ENCODE results near the gene CNOT6.

DNA sequence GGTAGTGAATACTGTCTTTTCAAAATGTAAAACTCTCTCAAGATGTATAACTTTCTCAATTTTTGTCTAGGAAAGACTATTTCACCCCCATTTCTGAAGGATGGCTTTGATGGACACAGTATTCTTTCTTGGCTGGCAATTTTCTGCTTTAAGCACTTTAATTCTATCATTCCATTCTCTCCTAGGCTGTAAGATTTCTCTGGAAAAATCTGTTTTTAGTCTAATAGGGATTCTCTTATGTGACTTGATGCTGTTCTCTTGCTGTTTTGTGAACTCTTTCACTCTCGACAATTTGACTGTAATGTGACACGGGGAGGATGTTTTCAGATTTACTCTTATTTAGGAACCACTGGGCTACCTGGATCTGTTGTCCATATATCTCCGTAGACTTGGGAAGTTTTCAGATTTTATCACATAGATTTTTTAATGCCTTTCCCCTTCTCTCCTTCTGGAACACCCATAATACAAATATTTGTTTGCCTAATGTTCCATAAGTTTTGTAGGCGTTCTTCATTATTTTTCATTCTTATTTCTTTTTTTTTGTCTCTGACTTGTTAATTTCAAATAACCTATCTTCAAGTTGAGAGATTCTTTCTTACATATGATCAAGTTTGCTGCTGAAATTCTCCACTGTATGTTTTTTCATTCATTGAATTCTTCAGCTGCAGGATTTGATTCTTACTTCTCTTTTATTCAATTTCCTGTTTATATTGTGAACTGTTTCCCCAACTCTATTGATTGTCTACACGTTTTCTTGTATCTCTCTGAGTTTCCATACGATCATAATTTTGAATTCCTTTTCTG is 71.3 kb downstream of the RNF130 start:
- PRO-cap = no peak
- RAMPAGE, long total RNA, 4 experiments = start-site peak on the minus strand in 1 of 4 experiments, centred at position 232 of the sequence, 8 reads per replicate

GRCh38 chr5:180070706-180071244 is 784 bp downstream of the RNF130 start:
- PRO-cap = bidirectional peak, plus-strand start at chr5:180071155, minus-strand start at chr5:180071188
- RAMPAGE, long total RNA, 4 experiments = no peak in any of the 4 experiments

DNA sequence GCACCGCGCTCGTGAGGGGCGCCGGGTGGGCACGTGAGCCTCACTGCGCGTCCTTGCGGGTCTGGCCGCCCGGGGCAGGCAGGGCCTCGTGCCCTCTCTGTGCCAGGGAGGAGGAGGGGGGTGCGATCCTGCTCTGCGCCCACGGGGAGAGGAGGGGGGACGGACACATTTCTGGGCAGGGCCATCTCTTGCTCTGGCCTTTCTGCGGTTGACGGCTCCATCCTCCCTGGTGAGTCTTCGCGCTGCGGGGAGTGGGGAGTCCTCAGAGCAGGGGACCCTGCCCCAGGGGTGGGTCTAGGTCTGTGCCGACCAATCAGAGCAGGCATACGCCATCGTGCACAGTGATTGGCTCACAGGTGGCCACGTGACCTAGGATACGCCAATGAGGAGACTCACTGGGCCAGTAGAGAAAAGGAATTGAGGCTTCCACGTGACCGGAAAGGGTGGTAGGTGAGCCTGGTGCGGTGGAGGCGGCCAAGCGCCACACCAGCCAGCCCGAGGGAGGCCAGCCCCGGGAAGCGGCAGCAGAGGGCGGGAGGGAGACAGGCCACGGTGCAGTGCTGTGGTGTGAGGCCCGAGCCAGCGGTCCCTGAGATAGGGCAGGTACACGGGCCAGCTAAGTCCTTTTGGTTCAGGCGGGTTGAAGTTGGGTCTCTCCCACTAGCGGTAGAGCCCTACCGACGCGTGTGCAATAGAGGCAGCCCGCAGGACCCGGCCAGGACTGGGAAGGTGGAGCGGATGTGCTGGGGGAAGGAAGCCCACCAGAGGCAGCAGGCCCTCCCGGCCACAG is 65.2 kb upstream of the RNF130 start:
- PRO-cap = no peak
- RAMPAGE, long total RNA, 4 experiments = no peak in any of the 4 experiments

GRCh38 chr5:180242457-180243430 is 33.7 kb upstream of the RASGEF1C start:
- PRO-cap = no peak
- RAMPAGE, long total RNA, 4 experiments = no peak in any of the 4 experiments

GRCh38 chr5:180389385-180390149 is 36.4 kb upstream of the GFPT2 start:
- PRO-cap = no peak
- RAMPAGE, long total RNA, 4 experiments = no peak in any of the 4 experiments

DNA sequence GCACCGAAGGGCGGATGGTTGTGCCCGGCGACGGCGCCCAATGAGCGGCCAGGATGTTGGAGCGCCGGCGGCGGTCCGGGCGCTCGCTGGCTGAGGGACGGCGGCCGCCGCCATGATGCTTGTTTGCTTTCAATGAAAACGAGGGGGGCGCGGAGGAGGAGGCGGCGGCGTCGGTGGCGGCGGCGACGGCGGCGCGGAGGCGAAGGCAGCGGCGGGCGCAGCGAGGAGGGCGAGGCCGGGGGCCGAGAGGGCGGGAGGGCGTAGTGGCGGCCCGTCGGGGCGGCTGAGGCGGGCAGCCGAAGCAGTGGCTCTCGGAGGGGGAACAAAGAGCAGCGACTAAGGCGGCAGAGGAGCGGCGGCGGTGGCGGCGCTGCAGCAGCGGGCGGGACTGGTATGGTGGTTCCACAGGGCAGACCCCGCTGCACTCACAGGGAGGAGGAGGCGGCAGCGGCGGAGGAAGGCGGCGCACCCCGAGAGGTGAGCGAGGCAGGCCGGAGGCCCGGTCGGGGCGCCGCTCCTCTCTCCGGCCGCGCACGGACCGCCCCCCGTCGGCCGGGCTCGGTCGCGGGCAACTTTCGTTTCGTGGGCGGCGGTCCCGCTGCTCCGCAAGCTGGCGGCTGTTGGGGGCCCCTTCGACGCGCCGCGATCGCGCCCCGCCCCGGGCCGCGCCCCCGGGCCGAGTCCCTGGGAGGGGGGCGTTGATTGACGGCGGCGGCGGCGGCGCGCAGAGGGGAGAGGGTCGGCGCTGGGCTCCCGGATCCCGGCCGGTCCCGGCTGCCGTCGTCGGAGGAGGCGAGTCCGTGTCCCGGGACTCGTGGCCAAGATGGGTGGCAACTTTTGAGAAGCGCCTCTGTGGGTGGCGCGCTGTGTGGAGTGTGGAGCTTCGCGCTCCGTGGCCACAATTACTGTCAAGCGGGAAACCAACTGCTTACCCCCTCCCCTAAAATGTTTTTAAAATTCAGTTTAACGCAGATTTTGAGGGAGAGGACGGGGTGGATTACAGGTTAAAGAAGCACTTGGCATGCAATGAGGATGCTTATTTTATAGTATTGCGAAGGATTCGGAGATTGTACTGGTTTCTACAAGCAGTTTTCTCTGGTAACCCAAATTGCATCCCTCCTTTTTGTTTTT is at the start of gene CNOT6:
CNOT6 (plus strand) TSS at position 93 of the 1,131 bp plus-strand sequence.
- PRO-cap = bidirectional peak, plus-strand start at position 170 of the sequence, minus-strand start outside the sequence; unidirectional peak, minus-strand start at position 648 of the sequence; unidirectional peak, minus-strand start at position 777 of the sequence
- RAMPAGE, long total RNA, 4 experiments = start-site peak on the plus strand in 1 of 4 experiments, centred at position 272 of the sequence, 27 reads per replicate

DNA sequence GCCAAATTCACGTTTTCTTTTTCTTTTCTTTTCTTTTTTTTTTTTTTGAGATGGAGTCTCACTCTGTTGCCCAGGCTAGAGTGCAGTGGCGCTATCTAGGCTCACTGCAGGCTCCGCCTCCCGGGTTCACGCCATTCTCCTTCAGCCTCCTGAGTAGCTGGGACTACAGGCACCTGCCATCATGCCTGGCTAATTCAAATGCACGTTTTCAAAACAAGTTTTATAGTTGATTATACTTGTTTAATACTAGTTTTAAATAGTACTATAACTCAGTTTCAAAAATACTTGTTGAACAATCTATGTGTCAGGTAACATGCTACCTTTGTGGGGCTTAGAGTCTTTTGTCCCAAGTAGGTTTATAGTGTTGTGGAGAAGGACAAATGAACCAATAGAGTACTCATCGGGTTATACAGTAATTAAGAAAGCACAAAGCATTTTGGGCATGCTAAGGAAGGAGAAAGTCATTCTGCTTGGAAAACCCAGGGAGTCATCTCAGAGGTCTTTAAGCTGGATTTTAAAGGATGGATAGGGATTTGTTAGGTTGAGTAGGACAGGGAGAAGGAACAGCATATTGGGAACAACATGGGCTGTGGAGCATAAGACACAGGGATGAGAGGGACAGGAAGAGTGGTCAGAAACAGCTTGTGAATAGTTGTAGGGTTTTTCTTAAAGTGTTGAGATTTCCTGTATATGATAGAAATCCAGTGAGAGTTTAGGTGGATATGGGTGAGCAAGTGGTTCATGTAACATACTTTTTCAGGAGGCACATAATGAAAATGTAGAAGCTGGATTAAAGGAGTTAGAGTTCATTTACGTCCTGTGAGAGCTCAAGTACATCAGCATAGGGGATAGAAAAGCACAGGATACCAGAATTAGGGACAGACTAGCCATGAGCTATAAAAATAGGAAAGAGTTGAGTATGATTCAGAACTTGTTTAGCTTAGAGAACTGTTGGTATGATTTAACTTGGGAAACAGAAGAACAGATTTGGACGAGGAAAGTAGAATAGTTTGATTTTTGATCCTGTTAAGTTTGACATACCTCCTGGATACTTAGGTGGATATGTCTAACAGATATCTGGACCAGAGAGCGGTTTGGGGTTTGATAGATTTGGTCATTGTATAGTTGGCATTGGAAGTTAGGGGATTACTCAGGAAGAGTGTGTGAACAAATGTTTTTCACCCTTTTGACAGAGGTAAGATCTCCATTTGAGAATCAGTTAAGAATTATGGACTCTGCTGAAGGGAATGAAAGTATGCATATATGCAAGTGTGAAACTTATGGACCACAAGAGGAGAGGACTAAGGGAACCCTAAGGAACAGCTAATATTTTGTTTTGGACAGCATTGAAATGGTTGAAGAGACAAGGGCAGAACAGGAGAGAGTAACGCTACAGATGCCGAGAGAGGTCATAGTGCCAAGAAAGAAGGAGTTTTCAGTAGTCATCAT is 6.8 kb downstream of the CNOT6 start:
- PRO-cap = no peak
- RAMPAGE, long total RNA, 4 experiments = start-site peak on the plus strand in 1 of 4 experiments, centred at position 1,061 of the sequence, 11 reads per replicate

GRCh38 chr5:180595432-180596189 is 4.3 kb upstream of the SCGB3A1 start:
- PRO-cap = no peak
- RAMPAGE, long total RNA, 4 experiments = no peak in any of the 4 experiments

DNA sequence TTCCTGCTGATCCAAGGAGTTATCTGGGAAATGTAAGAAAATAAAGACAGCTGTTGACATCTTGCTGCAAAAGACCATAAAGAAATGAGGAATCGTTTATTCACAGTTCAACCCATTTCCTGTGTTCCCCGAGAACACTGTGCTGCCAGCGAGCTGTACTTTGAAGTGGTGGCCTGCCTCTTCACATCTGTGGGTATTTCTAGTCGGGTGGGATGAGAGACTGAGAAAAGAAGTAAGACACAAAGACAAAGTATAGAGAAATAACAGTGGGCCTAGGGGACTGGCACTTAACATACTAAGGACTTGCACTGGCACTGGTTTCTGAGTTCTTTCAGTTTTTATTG is 40.0 kb upstream of the FLT4 start:
- PRO-cap = no peak
- RAMPAGE, long total RNA, 4 experiments = no peak in any of the 4 experiments

DNA sequence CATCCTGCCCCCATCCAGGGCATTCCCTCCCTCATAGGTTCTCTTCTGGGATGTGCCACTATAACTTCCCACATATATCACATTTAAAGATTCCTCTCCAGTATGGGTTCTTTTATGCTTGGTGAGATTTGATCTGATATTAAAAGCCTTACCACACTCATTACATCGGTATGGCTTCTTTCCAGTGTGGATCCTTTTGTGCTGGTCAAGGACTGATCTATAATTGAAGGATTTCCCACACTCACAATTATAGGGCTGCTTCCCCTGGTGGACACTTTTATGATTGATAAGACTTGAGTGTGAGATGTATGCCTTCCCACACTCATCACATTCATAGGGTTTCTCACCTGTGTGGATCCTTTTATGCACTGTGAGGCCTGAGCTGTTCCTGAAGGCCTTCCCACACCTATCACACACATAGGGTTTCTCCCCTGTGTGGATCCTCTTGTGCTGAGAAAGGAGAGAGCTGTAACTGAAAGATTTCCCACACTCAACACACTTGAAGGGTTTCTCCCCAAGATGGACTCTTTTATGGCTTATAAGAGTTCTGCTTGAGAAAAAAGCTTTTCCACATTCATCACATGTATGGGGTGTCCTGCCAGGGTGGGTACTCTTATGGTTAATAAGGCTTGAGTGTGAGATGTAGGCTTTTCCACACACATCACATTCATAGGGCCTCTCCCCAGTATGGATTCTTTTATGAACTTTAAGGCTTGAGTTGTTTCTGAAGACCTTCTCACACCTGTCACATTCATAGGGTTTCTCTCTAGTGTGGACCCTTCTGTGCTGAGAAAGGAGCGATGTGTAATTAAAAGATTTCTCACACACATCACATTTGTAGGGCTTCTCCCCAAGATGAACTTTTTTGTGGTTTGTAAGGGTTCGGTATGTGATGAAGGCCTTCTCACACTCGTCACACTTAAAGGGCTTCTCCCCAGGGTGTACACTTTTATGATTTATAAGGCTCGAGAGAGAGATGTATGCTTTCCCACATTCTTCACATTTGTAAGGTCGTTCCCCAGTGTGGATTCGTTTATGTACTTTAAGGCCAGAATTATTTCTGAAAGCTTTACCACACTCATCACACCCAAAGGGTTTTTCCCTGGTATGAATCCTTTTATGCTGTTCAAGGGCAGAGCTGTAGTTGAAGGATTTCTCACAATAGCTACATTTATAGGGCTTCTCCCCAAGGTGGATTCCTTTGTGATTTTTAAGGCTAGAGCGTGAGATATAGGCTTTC is 11.8 kb downstream of the ZFP62 start:
- PRO-cap = no peak
- RAMPAGE, long total RNA, 4 experiments = no peak in any of the 4 experiments

DNA sequence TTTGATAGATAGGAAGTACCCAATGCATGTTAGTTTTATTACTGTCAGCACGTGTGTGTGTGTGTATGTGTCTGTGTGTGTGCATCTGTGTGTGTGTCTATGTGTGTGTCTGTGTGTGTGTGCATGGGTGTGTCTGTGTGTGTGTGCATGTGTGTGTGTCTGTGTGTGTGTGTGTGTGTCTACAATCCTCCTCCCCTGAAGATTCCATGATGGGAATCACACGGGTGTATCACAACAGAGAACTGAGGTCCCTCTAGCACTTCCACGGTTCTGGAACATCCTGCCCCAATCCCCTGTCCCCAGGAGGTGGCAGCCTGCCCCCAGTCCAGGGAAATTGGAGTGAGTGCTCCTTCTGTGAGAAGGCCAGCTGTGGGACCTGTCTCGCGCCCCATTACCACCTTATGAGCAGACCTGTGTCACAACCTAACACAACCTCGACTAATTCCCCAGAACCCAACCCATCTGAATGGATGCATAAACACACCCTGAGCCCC is 3.1 kb downstream of the BTNL9 start:
- PRO-cap = no peak
- RAMPAGE, long total RNA, 4 experiments = no peak in any of the 4 experiments

- PRO-cap = bidirectional peak, plus-strand start at chr5:181053467, minus-strand start at chr5:181053284
- RAMPAGE, long total RNA, 4 experiments = start-site peak on the plus strand in 3 of 4 experiments, at chr5:181053043-181053728 at its widest, 6 to 16 reads per replicate
These were observed 12.7 kb downstream of the BTNL9 start for GRCh38 chr5:181052328-181053640.

- PRO-cap = unidirectional peak, minus-strand start at chr5:181160573; unidirectional peak, minus-strand start at chr5:181160611
- RAMPAGE, long total RNA, 4 experiments = no peak in any of the 4 experiments
These were observed 13.0 kb downstream of the OR2V2 start for GRCh38 chr5:181160296-181160808.

- PRO-cap = unidirectional peak, plus-strand start at chr5:181173165
- RAMPAGE, long total RNA, 4 experiments = no peak in any of the 4 experiments
These were observed 25.9 kb downstream of the OR2V2 start for GRCh38 chr5:181172932-181174013.

DNA sequence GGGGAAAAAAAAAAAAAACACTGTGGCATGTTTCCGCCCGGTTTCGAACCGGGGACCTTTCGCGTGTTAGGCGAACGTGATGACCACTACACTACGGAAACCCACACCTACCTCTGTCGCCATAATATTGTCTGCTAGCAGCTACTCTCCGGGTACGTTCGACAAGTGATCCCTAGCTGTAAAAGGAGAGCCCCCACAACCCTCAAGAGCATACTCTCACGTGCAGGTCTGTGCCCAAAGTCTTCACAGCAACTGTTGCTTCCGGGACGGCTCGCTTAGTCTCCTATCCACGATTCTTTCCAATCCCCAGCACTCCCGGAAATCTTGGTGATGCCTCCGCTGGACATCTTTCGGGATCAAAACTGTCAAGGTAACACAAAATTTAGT is 16.6 kb downstream of the TRIM7 start:
- PRO-cap = no peak
- RAMPAGE, long total RNA, 4 experiments = no peak in any of the 4 experiments

DNA sequence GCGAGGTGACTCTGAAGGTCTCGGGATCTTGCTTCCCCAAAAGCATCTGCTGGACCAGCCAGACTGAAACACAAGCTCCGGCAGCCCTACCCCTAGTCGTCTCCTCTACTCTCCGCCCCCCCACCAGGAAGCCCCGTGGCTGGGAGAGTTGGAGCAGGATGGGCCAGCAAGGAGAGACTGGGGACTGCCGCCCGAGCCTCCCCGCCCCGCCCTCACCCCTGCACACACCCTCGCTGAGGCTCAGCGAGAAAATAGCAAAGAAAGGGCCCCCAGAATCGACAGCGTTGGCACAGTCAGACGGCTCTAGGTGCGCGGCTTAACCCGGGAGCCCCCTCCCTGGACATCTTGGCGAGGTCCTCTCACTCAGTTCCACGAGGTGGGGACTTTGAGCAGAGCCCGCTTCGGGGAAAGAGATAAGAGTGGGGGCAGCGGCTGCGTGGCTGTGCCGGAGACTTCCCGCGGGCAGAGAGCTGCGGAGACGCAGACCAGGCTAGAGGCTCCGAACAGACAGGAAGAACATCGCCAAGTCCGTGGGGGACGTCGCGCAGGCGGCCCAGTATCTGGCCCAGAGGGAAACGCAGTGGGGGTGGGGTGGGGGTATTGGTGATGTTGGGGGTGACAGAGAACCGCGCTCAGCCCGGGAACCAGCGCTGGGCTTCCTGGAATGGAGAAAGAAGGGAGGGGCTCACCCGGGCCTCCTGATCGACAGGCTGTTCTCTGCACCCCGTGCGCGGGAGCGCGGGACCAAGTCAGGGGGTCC is 1.0 kb downstream of the TRIM7 start:
- PRO-cap = unidirectional peak, plus-strand start at position 481 of the sequence
- RAMPAGE, long total RNA, 4 experiments = no peak in any of the 4 experiments

GRCh38 chr5:181236486-181237618 is 6.9 kb downstream of the RACK1 start:
- PRO-cap = no peak
- RAMPAGE, long total RNA, 4 experiments = no peak in any of the 4 experiments

GRCh38 chr5:181237619-181238544 is 5.8 kb downstream of the RACK1 start:
- PRO-cap = no peak
- RAMPAGE, long total RNA, 4 experiments = no peak in any of the 4 experiments

DNA sequence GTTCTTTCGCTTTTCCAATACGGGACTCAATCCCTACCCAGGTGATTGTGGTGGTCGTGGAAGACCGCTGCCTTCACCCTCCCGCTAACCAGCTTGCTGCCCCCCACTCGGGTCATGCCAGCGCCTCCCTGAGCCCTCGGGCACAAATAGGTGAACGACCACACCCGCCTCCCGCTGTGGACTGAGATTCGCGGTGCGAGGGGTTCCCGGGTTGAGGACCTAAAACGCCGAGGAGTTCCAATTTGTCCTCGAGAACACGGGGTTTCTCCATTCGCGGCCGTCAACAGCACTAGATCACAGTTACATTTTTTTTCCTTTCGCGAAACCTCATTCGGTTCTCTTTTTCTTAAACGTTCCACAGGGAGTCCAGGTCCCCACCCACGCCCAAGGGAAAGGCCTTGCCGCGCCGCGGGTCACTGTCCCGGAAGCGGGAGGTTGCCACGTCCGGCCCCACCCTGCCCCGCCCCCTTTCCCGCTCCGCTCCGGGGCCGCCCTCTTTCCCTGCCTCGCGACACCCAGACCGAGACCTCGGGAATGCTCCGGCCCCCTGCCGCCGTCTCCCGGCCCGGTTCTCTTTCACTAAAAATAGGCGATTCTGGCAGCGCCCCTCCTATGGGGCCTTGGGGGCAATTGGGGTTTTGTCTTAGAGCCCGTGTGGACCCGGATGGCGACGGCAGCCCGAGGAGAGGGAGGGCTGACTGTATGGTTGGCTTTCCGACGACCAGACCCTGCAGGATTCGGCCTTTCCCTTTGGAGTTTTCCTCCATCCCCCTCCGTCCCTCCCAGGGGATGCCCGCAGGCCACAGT is 2.5 kb upstream of the RACK1 start:
- PRO-cap = bidirectional peak, plus-strand start at position 518 of the sequence, minus-strand start at position 415 of the sequence
- RAMPAGE, long total RNA, 4 experiments = start-site peak on the plus strand in 1 of 4 experiments, centred at position 493 of the sequence, 16 reads per replicate

DNA sequence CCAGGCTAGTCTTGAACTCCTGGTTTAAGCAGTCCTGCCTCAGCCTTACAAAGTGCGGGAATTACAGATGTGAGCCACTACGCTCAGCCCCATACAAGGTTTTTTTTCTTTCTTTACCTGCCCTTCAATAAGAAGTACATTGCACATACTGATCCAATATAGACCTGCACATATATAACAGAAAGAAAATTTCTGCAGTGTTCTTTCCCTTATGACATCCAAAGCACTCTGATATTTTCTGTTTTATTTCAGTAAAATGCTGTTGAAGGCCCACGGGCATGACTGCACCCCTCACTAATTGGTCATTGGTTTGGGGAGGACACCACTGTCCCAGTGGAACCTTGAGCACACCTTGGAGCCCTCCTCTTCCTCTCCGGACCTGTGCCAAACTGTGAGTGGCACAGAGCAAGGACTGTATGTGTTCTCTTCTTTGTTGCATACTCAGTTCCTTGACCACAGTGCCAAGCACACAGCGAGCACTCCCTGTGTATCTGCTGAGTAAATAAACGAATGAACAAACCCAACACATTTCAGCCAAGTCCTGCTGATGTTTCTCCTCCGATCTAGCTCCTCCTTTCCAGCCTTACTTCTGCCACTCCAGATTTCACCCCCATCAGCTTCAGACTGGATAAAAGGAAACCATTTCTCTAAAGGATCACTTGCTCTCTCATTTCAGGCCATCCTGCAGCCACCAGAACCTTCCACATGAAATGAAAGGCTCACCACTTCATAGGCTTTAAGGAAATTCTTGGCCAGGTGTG is 2.6 kb upstream of the TRIM52 start:
- PRO-cap = no peak
- RAMPAGE, long total RNA, 4 experiments = no peak in any of the 4 experiments